SP-49 (cell line): ENCODE measurements around a stretch of chr15.

DNA sequence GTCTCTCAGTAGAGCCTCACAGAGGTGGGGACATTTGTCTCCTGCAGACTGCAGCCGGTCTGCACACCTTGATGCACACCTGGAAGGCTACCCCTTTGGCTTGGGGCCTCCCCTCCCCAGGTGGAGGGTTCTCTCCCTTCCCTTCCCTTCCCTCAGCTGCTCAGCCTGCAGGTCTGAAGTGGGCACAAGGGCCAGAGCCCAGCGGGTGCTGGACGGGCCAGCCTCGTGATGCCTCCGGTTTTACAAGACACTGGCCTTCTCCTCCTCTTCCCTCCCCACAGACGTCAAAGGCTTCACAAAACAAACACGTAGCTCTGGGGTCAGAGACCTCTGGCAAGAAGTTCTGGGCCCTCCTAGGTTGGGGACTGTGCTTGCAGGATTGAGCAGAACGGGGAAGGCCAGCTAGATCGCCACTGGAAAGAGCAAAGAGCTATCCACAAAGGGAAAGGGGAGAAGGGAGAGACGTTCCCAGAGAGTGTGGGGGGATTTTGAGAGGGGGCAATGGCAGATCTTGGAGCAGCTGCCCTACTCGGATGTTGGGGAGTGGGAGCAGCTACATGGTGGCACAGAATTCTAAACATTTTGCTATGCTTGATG lies 81.4 kb upstream of the TPM1 start:
- PRO-cap = no peak

DNA sequence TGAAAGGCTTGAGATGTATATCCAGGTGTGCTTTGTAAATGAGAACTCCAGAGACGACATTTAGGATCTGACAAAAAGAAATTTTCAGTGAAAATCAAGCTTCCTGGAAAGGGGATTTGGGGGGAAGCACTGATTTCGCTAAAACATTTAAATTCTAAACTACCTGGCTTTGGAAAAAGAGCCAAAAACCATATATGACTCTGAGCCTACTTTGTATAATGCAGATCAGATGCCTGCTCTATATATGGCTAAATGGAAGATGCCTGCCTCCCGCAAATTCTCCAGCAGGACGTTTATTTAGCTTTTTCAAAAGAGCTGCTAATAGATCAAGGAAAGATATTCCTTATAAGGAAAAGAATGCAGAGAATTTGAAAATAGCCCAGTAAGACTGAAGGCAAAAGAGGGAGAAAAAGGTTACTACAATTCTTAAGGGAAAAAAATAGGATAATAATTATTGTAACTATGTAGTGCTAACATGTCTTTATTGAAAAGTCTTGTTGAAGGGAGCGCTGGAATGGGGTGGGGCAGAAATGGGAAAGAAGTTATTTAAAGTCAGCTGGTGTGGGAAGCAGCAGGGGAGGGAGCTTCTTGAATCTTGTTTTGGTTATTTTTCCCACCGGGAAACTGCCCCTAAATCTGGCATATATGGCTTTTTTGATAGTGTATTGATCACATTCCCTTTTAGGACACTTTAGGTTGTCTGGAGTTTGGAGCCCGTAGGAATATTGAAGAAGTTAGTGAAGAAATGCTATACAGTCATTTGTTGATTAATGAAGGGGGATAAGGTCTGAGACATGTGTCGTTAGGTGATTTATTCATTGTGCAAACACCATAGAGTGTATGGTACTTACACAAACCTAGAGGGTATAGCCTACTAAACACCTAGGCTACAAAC lies 2.9 kb downstream of the TPM1 start:
- PRO-cap = no peak

GRCh38 chr15:63134389-63134795 lies 12.7 kb downstream of the LACTB start:
- PRO-cap = no peak

DNA sequence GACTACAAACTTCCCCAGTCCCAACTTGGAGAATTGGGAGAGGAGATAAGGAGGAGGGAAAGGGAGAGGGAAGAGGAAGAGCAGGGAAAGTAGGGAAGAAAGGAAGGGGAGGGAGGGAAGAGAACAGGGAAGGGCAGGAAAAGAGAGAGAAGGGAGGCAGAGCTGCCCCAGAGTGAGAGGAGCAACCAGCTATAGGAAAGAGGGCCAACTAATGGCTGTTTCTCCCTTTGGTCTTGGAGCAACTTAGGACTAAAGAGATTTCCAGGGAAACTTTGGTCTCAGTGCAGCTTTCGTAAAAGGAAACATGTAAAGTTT lies 1.5 kb downstream of the CA12 start:
- PRO-cap = no peak

GRCh38 chr15:63446015-63446623 lies 58.3 kb upstream of the USP3 start:
- PRO-cap = no peak

DNA sequence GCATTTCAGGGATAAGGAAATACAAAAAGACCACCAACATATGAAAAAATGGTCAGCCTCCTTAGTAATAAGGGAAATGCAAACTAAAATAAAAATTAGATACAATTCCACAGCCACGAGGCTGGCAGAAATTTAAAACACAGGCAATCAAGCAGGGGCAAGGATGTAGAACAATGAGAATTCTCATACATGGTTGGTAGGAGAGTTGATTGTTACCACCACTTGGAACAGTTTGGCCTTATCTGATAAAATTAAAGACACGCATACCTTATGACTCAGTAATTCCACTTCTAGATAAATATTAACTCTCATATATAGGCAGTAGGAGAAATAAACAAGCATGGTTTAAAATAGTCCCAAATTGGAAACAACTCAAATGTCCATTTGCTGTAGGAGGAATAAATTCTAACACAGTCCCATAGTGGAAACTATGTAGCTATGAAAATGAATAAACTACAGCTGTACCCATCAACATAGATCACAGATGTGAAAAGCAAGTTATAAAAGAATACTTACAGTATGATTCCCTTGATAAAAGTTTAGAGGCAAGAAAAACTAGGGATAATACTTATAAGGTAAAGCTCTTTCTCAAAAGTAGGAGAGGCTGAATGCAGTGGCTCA lies 42.3 kb upstream of the USP3 start:
- PRO-cap = no peak

DNA sequence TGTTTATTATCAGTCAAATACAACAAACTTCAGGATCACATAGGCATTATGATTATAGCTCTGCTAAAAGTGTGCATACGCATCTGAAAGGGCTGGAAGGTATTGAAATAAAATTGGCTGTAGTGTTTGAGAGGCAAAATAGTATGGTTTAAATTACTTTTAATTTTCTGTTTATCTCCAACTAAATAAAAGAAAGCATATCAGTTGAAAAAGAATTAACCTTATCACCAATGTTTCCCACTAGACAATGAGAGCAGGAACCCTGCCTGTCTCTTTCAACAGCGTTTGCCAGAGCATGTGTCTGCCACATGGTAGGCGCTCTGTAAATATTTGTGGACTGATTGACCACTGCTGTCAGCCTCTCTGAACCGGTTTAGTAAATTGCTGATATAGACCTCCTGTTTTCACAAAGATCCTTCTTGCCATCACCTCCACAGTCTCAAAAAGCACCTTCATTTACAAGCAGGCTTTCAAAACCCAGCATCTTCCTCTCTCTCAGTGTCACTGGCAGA lies 38.1 kb upstream of the USP3 start:
- PRO-cap = no peak

- PRO-cap = no peak
These were observed 24.7 kb upstream of the USP3 start for GRCh38 chr15:63479576-63480158.

GRCh38 chr15:63509175-63509528 lies 4.8 kb downstream of the USP3 start:
- PRO-cap = no peak

- PRO-cap = no peak
These were observed 117.8 kb downstream of the HERC1 start for GRCh38 chr15:63715731-63716566.

GRCh38 chr15:63818074-63818542 lies 15.6 kb downstream of the HERC1 start:
- PRO-cap = no peak

- PRO-cap = no peak
These were observed 620 bp downstream of the HERC1 start for GRCh38 chr15:63832999-63833656.

- PRO-cap = no peak
These were observed 63.0 kb upstream of the HERC1 start for GRCh38 chr15:63896709-63897214.

- PRO-cap = no peak
These were observed 82.6 kb upstream of the HERC1 start for GRCh38 chr15:63916219-63916916.

DNA sequence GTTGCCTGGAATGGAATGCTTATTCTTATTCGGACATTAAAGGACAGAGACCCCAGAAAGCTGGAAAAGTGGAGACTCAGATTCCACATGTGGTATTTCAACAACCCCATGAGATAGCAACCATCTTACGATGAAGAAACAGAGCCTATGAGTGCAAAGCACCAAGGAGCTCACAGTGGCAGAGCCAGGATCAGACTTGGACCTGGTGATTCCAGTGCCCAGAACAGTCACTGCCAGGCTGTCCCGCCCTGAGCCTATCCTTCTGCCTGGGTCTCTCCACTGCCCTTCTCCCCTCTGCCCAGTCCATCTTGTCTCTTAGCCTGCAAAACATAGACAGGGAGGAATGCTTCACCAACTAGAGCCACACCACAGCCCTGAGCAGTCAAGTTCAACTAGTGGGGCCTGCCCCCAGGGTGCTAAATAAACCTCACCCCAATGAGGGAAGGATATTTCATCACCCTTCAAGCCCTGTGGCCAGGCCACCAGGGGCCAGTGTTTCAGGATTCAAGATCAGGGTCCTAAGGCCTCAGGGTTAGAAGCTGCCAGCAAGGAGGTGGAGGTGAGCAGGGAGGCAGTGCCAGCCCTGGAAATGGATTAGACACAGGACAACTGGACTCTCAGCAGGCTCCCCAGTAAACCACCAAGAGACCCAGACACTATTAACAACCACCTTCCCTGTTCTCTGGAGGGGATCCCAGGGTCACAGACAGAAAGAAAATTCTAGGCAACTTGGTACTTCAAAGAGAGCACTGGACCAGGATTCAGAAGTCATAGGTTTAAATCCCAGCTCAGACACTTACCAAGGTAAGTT lies 21.7 kb downstream of the DAPK2 start:
- PRO-cap = no peak

GRCh38 chr15:64092962-64093523 lies 595 bp downstream of the CIAO2A start:
- PRO-cap = no peak

- PRO-cap = no peak
These were observed 9.6 kb downstream of the SNX1 start for GRCh38 chr15:64105347-64105726.

GRCh38 chr15:64167148-64167777 lies 4.4 kb upstream of the PPIB start:
- PRO-cap = no peak

- PRO-cap = no peak
These were observed 30.0 kb upstream of the ZNF609 start for GRCh38 chr15:64430225-64430900.

DNA sequence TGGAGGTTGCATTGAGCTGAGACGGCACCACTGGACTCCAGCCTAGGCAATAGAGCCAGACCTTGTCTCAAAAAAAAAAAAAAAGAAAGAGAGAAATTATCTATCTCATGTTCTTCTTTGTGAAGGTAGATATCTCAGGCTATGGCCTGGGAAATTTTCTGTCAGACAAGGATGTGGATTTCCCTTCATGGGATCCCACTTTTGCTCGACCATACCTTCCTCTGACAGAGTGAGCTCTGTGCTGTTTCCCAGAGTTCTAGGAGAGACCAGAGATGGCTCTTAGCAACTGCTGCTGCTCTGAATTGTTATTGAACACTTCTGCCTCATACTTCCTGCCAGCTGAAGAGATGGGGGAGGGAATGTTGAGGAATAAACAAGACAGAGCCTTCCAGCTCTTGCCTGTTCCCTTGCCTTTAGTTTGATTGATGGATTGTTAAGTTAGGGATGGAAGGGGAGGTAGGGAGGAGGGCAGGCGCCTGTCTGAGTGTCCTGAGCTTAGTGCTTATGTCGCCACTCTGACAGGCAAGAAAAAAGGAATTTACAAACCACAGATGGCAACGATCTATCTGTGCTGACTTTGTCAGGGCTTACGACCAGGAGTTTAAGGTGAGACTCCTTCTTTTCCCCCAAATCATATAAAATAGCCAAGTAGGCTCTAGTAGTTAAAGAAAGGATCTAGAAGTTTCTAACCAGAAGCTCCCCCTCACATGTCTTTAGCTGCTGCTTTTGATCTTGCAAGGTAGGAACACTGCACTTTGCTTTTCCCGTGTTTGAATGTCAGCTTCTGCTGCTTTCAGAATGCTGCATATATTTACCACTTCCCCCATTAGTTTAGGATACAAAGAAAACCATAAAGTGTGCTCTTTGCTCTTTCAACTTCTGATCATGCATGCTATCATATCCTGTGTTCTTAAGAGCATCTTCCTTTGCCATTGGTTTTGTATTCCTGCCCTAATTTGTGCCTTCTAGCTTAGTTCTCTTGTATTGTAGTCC lies 42.9 kb downstream of the ZNF609 start:
- PRO-cap = no peak